Caco-2 (cell line): ENCODE results near the genes ATP6V0E1 and C5orf47.

DNA sequence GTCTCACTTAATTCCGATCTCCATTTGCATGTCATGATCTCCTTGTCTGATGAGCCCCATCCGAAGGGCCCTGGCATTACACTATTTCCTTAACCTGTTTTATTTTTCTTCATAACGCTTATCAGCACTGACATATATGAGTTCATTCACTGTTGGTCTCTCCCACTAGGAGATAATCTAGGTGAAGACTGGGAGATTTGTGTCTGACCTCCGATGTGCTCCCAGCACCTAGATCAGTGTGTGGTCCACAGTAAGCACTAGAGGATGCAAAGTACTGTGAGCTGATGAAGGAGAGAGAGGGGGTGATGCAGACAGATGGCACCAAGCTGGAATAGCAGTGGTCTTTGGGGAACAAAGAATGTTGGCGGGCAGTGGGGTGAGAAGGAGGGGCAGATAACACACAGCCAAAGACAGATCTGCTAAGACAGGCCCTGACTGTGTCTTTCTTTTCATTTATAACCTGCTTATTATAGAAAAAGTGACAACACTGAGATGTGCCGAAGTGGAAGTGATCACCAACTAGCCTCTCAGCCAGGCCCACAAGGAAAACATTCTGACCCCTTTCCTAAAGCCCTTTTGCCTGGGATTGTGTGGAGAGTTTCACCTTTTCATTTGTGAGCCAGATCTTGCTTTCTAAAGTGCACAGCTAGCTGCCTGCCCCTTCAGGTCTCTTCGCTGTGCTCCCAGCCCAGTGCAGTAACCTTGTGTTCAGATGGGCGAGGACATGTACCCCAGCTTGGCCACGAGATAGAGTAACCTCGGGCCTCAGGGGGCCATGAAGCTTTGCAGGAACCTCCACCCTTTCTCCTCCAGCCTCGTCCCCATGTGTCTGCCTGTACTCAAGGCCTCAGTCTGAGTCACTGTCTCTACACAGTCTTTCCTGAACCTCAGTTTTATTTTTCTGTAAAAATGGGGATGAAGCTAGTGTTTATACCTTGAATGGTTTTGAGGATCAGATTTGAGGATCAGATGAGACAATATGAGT lies 37.6 kb downstream of the ERGIC1 start:
- PRO-cap: no peak
- RRBS: no CpG with 5 or more reads among the region's 11 CpGs

GRCh38 chr5:172885398-172886111 lies 51.5 kb downstream of the ERGIC1 start:
- PRO-cap: no peak
- RRBS: no CpG with 5 or more reads among the region's 18 CpGs

DNA sequence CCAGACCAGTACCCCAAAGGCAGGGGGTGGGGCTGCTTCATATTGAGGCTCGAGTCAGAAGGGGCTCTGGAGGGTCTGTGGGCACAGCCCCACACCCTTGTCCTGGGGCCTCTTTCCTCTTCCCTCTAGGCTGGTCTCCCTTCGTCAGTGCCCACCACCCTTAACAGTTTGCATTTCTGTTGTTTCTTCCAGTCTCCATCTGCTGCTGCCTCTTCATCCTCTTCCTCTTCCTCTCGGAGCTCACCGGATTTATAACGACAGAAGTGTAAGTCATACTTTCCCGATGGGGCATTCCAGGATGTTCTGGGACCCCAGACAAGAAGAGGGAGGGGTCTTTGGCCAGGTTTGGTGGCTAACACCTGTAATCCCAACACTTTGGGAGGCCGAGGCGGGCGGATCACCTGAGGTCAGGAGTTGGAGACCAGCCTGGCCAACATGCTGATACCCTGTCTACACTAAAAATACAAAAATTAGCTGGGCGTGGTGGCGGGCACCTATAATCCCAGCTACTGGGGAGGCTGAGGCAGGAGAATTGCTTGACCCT lies 62.3 kb upstream of the RPL26L1 start:
- PRO-cap: no peak
- RRBS: no CpG with 5 or more reads among the region's 11 CpGs

DNA sequence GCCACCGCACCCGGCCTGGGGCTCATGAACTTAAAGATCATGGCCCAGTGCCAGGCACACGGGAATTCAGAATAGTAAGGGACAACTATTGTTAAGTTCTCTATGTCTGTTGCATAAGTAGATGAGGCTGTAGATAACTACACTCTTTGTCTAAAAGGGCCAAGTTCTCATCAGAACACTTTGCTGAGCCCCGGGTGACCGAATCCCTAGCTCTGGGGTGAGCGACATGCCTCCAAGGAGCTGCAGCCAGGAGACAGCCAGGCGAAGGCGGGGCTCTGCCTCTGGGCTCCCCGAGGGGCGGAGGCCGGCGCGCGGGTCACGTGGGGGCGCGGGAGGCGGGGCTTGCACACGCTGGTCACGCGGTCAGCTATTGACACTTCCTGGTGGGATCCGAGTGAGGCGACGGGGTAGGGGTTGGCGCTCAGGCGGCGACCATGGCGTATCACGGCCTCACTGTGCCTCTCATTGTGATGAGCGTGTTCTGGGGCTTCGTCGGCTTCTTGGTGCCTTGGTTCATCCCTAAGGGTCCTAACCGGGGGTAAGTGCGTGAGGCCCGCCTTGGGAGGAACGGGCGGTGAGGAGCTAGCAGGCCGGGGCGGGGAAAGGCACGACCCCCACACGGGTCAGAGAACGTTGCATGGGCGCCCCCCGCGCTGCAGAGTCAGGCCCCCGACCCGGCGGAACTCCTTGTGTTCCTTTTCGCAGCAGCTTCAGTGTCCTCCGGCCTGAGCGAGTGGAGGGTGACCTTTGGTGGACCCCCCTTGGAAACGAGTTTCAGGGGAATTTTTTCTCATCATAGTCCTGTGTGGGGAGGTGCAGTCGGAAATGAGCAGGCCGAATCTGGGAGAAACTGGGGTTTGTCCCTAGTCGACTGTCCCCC lies at the start of gene ATP6V0E1:
Gene ATP6V0E1 (plus strand): TSS at position 345 of the 880 bp plus-strand sequence.
- PRO-cap: bidirectional peak, plus-strand start at position 376 of the sequence, minus-strand start at position 252 of the sequence
- RRBS: 4% methylated on average over 20 of the region's 55 CpGs

GRCh38 chr5:173235901-173236486 lies 988 bp upstream of the NKX2-5 start:
- PRO-cap: no peak
- RRBS: no CpG with 5 or more reads among the region's 12 CpGs

DNA sequence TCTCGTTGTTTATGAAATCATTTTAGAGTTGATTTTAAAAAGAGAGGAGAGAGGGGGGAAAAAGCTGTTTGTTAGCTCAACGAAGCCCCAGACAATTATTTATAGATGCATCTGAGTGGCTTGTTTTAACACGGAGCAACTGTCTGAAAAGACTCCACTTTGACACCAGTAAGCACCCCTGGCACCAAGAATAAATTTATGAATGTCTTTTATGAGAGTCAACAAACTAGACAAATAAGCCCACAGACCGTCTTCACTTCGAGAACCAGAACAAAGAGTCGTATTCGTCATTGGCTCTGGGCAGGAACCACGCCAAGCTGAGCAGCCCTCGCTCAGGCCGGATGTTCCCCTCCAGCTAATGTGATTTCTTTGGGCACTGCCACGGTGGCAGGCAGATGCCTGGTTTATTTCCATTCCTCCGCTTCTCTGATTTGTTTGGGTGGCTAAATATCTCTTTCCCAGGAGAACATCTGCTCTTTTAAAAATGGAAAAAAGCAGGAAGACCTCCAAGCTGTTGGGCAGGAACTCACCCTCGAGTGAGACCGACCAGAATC lies 91.9 kb upstream of the STC2 start:
- PRO-cap: no peak
- RRBS: no CpG with 5 or more reads among the region's 14 CpGs

- PRO-cap: no peak
- RRBS: no CpG with 5 or more reads among the region's 4 CpGs
Measured at GRCh38 chr5:173533671-173534058, 82.8 kb downstream of the BOD1 start.

DNA sequence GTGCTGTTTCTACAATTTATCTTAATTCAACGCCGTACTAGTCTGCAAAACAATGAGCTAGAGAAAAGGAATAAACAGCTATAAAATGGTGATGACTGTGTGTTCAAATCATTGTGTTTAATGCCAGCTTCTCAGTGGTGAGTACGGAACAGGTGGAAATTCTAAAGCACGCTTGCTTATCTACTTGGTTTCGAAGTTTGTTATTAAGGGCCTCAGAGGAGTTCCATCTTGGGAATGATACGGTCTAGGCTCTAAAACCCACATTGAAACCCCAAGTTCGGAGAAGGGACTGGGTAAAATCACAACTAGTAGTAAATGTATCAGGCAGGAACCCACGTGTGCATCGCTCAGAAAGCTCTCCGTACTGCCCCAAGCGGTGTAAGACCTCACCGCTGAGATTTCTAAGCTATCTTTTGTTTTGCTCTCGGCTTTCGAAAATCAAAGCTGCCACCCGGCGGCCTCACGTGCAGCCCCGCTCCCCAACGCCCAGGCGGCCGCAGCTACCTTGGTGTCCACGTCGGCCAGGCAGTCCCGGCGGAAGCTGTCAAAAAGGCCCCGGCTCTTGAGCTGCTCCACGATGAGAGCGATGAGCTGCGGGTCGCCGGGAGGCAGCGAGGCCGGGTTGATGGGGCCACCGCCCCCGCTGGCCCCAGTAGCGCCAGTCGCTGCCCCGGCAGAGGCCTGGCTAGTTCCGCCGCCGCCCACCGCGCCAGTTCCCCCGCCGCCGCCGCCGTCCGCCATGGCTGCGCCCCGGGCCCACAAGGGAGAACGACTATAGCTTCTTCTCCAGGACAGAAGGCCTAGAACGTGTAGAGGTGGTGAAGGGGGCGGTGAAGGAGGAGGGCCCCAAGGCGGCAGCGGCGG lies 522 bp downstream of the BOD1 start:
- PRO-cap: unidirectional peak, plus-strand start at position 215 of the sequence; bidirectional peak, plus-strand start at position 441 of the sequence, minus-strand start at position 291 of the sequence; bidirectional peak, plus-strand start at position 802 of the sequence, minus-strand start at position 770 of the sequence
- RRBS: 2% methylated on average over 24 of the region's 57 CpGs

GRCh38 chr5:173855440-173856110 lies 32.6 kb upstream of the CPEB4 start:
- PRO-cap: no peak
- RRBS: no CpG with 5 or more reads among the region's 10 CpGs

DNA sequence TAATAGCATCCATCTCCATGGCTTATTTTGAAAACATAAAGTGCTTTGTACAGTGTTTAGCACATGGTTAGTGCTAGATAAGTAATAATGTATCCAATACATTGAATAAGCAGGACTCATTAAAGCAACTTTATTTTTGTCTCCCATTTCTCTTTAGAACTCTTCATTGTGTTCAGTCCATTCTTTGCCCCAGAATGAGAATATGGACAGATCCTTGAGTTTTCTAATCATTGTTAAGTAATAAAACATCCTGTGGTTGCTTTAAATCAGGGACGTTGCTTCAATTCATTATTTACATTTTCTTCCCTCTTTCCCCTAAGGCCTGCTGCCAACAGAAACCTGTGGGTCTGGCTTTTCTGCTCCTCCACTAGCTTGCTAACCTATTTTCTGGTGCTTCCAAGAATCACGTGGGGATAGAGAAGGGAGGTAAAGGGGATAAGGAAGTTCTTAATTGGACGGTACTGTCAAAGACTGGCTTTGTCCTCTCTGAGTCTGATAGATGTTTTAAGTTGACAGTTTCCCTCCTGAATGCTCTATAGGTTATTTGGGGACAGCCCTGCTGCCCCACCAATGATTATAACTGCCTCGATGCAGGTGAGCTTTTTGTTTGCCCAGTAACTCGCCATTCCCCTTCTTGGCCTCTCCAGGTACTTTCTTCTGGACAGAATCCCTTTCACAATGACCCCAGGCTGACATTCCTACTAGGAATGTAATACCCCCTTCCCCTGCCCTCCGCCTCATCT lies 20.1 kb upstream of the CPEB4 start:
- PRO-cap: no peak
- RRBS: no CpG with 5 or more reads among the region's 6 CpGs

GRCh38 chr5:173878114-173878626 lies 10.0 kb upstream of the CPEB4 start:
- PRO-cap: no peak
- RRBS: no CpG with 5 or more reads among the region's 5 CpGs

DNA sequence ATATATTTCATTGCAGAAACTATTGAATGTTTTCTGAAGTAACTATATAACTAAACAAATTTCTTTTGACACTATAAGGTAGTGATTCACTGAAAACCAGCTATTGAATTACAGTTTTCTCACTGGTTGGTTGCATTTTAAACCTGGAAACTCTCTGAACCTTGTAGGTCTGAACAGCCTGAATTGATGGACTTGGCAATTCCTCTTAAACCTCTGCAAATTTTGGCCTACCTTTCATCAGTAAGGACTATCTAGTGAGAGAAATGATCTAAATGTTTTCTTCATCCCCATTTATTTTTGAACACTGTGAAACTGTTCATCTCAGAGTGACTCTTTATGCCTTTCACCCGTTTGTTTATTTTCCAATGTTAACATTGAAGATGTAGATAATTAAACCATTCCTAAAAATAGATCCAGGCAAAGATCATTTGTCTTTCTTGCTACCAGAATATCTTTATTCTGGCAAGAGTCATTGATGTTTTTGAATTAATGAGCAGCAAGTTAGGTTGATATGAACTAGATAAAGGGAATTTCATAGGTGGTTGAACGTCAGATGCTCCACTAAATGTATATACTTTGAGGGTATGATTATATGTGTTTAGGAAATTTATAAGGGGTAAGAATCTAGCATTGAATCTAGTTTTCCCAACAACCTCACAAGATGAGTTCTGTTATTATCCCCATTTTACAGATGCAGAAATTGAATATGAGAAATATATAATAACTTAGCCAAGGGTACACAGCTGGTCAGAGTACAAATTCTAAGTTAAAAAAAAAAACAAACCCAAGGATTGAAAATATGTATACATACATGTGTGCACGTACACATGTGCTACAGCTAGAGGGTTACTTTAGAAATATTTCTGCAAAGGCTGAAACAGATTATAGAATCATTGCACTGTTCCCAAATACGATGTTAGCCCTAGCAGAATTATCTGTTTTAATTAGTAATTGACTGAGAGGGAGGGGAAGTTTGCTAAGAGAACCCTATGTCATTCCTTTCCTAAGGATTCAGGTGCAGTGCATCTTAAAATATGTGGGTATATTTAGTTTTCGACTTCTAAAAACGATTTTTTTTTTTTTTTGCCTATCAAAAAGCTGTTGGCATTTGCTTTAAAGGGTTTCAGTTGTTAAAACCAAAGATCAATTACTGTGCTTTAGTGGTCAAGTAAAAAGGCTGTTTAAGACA lies 3.5 kb downstream of the CPEB4 start:
- PRO-cap: no peak
- RRBS: no CpG with 5 or more reads among the region's 6 CpGs

- PRO-cap: no peak
- RRBS: no CpG with 5 or more reads among the region's 6 CpGs
Measured at GRCh38 chr5:173915363-173915879, 27.3 kb downstream of the CPEB4 start.

- PRO-cap: unidirectional peak, plus-strand start at chr5:173932816
- RRBS: no CpG with 5 or more reads among the region's 3 CpGs
Measured at GRCh38 chr5:173932660-173933306, 44.6 kb downstream of the CPEB4 start.

DNA sequence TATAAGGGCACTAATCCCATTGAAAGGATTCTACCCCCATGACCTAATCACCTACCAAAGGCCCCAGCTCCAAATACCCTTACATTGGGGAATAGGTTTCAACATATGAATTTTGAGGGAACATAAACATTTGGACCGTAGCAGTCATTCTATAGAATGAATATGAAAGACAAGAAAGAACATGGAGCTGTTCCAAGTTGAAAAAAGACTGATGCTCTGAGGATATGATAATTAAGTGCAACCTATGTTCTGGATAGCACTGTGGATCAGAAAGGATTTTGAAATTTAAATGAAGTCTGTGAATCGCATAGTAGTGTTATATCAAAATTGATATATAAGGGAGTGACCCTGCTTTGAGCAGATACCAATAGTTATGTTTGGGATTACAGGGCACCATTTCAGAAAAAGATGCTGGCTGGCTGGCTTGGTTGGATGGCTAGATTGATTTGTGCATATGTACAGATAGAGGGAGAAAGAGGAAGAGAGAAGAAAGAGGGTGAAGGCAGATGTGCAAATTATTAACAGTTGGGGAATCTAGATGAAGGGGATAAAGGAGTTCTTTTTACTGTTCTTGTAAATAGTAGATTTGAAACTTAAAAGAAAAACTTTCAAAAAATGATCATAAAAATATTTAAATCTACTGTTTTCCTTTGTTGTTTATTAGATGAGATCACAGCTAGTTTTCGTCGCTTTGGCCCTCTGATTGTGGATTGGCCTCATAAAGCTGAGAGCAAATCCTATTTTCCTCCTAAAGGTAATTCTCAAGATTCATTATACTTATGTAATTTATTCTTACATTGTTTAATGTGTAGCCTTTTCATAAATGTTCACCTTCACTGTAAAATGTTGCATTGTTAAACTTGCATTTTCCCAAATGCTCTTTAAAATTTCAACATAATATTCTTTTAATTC lies 39.9 kb upstream of the C5orf47 start:
- PRO-cap: no peak
- RRBS: no CpG with 5 or more reads among the region's 4 CpGs

DNA sequence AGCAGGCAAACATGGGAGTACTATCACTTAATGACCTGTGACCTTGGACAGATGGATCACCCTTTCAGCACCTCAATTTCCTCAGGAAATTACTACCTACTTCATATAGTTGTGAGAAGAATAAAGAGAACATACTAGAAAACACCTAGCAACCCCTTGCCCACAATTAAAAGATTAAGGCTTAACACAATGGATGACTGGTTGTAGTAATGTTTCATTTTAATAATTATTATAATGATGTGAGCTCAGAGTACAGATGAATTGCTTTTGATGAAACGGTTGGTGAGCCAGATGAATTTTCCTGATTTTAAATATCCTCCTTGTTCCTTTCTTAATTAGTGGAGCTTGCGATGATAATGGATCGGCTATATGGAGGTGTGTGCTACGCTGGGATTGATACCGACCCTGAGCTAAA lies 36.2 kb upstream of the C5orf47 start:
- PRO-cap: no peak
- RRBS: no CpG with 5 or more reads among the region's 5 CpGs

DNA sequence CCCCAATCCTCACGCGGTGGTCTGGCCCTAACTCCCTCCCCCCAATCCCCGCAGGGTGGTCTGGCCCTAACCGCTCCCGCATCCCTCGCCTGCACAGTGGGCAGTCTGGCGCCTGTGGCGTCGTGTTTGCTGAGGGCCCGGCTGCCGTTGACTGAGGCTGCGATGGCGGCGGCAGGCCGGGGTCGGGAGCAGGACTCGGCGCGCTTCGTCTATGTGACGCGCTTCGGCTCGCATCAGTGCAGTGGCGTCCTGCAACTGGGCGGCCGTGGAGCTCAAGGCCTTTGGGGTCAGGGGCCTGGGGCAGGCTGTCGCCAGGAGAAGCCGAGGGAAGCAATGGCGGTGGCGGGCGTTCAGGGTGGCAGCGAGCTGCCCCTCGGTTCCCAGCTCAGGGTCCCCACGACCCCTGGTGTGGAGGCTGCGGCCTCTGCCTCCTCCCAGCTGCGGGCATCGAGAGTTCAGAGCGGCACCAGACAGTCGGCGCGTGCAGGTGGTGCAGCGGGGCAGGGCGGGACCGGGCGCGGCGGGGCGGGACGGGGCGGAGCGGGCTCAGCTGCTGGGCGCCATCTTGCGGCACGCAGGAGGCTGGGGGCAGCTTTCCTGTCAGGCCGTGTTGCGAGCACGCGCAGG lies at the start of gene C5orf47:
Gene C5orf47 (plus strand): TSS at position 69 of the 627 bp plus-strand sequence.
- PRO-cap: no peak
- RRBS: 98% methylated on average over 6 of the region's 59 CpGs

- PRO-cap: no peak
- RRBS: no CpG with 5 or more reads among the region's 4 CpGs
Measured at GRCh38 chr5:174273275-174273736, 227.8 kb downstream of the NSG2 start.

DNA sequence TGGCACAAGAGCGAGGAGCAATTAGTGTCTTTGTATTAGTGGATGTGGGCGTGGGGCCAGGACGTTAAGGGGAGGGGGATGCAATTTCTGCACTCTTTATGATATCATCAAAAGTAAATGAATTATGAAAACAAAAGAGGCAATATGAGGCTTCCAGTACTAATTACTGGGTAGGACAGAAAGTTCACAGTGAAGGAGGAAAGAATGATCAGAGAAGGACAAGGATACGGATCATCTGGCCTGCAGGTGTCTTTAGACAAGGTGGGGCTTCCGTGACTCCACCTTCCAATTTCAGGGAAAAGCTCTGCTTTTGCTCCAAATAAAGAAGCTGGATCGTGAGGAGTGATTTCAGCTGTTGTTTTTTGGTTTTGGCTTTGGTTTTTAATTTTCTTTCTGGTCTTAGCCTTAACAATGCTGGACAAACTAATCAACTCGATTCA lies 230.7 kb upstream of the MSX2 start:
- PRO-cap: no peak
- RRBS: no CpG with 5 or more reads among the region's 7 CpGs

DNA sequence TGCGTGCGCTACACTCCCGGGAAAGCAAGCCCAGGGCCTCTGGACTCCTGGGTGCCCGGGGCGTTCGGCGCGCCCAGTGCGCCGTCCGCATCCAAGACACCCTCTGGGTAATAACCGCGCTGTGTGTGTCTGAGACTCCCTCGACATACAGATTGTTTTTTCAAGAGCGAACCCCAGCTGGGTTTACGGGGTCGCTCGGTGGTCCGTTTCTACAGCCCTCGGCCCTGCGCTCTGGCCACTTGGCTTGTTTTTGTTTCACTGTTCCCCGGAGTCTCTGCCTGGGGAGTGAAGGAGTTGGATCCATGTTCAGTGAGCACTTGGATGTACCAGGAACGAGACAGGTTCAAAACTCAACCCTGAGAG lies 732 bp downstream of the MSX2 start:
- PRO-cap: no peak
- RRBS: 3% methylated on average over 3 of the region's 23 CpGs